Iris pigment epithelial cell (primary cell): ENCODE data around the genes RBM8A and HJV.

GRCh38 chr1:121522247-121522517 lies 337.4 kb downstream of the SRGAP2C start:
- RRBS = no CpG with 5 or more reads among the region's 3 CpGs

DNA sequence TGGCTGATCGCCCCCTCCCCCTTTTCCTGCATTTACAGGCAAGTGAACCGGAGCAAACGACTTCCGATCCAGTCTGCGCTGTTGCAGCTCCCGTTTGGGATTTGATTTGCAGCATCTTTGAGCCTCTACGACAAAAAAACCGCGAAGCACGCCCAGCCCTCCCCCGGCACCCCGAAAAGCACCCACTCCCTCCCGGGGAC lies 2.6 kb upstream of the FAM72C start:
- RRBS = no CpG with 5 or more reads among the region's 13 CpGs

DNA sequence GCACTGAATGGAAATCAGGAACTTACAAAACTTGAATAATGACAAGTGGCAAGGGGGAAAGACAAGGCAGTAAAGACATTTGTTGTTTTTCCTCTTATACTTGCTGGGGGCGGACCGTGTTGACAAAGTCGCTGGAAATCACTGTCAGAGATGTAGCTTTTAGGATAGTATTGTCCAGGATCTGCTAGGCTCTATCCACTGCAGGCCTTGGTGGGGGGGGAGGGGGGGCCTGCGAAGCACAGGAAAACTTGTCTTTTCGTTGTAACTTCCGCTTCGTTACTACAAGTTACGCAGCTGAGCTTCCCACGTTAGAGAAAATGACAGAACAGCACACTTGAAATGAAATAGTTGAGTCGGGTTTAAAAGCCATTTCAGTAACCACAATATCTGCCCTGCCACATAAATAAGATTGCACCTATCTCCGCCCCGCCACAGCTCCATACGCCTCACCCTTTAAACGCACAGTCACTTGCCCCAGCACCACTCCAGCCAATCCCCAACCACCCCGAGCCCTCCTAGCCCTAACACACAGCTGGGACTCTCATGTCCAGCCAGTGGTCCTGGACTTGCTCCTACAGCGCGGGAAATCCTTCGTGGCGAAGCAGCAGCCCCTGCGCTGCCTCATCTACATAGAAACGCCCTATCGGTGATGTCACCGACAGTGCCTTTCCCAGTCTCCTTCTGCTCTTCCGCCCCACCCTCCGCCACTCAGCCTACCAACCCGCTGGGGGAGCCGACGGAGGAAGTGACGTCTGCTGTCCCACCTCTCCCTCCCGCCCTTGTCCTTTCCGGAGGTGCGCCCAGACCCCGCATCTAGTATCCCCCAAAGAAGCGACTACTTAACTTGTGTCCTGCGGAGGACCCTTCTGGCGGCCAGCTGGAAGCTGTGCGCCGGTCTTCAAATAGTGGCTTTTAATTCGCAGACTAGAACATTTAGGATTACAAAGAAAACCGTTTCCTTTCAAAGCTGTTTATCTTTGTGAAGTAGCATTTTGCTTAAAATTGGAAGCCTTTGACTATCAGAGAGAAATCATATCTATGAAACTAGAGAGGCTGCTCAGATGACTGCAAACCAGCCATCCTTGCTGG lies 46.2 kb upstream of the PPIAL4F start:
- RRBS = no CpG with 5 or more reads among the region's 40 CpGs

DNA sequence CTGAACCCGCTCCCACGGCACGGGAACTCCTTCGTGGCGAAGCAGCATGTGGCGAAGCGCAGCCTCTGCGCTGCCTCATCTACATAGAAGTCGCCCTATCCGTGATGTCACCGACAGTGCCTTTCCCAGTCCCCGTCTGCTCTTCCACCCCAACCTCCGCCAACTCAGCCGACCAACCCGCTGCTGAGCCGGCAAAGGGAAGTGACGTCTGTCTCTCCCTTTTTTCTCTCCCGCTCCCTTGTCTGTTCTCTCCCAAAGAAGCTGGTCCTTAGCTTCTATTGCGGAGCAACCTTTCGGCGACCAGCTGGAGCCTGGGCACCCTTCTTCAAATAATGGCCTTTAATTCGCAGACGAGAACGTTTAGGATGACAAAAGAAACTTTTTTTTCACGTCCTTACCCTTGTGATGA lies 40.6 kb upstream of the PPIAL4F start:
- RRBS = no CpG with 5 or more reads among the region's 25 CpGs

DNA sequence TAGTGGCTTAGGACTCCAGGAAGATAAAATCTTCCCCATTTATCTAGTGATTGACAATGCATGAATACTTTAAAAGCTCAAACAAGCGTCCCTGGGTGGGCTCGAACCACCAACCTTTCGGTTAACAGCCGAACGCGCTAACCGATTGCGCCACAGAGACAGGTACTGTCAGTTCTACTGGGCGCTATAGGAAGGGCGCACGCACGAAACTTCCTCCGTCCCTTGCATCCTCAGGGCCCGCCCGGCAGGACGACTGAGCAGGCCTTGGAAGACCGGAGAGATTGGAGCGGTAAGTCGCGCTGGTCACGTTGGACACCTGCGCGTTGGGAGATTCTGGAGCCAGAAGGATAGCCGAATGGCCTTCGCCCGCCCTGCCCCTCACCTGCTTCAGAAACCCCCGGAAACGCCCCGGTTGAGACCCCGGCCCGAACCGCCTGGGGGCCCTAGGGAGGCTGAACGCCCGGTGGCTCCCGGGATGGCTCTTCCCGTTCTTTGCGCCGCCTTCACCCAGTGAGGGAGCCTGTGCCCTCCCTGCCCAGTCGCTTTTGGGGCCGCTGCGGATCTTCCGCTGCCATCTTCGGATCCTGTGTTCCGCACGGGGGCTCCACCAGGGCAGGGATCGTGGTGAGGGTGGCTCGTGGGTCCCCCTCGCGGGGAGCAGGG lies 25.1 kb upstream of the PPIAL4F start:
- RRBS = no CpG with 5 or more reads among the region's 49 CpGs

DNA sequence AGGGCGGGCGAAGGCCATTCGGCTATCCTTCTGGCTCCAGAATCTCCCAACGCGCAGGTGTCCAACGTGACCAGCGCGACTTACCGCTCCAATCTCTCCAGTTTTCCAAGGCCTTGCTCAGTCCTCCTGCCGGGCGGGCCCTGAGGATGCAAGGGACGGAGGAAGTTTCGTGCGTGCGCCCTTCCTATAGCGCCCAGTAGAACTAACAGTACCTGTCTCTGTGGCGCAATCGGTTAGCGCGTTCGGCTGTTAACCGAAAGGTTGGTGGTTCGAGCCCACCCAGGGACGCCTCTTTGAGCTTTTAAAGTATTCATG lies 45.5 kb upstream of the PPIAL4D start:
- RRBS = no CpG with 5 or more reads among the region's 24 CpGs

- RRBS = no CpG with 5 or more reads among the region's 27 CpGs
Measured at GRCh38 chr1:145475679-145476045, 50.3 kb upstream of the NBPF20 start.

DNA sequence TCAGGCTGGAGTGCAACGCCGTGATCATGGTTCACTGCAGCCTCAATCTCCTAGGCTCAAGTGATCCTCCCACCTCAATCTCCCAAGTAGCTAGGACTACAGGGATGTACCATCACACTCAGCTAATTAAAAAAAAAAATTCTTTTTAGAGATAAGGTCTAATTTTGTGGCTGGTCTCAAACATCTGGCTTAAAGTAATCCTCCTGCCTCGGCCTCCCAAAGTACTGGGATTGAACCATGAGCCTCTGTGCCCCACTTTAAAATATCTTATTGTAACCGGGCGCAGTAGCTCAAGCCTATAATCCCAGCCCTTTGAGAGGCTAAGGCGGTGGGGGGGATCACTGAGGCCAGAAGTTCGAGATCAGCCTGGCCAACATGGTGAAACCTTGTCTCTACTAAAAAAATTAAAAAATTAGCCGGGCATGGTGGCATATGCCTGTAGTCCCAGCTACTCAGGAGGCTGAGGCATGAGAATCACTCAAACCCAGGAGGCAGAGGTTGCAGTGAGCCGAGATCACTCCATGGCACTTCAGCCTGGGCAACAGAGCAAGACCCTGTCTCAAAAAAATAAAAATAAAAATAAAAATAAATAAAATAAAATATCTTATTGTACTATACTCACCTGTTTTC lies 48.3 kb downstream of the RNF115 start:
- RRBS = no CpG with 5 or more reads among the region's 9 CpGs

DNA sequence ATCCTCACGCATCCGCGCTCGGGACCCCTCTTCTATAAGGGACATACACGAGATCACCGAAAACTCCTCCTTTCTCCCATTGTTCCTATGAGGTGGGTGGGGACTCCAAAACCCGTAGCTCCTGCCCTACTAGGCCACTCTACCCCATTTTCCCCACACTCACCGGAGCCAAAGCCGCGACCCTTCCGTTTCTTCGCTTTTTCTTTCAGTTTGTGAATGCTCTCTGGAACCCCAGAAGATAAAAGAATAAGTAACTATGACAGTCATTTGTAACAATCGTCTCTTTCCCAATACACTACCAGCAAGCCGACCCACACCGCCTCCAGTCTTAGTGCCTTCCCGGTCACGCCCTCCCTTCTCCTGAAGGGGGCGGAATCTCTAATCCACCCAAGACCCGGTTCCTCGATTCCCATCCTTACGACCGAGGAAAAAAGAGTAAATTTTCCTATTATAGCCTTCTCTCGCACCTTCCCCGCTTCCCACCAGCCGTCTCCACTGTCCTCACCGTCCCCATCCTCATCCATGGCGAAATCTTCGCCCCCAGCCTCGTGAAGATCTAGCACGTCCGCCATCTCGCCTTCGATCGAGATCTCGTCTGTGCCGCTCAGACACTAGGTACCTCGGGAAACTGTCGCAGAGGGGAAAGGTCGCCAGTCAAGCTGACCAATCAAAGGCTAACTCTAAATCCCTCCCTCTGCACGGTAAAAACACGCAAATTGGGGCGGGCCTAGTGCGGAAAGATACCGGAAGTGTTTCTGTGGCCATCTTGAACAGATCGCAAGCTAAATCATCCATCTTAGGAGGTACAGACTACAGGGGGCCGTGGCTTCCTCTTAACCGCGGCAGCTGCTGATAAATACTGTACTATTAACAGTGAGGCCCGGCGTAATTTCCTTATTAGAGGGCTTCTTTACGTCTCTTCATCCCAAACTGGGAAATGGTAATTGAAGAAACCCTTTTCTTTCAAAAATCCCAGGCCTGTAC lies at the start of gene RBM8A:
Gene RBM8A (minus strand): TSS at position 630 of the 984 bp plus-strand sequence.
- RRBS = no CpG with 5 or more reads among the region's 51 CpGs

- RRBS = no CpG with 5 or more reads among the region's 2 CpGs
Measured at GRCh38 chr1:145959519-145960034, 1.8 kb upstream of the LIX1L start.

- RRBS = no CpG with 5 or more reads among the region's 4 CpGs
Measured at GRCh38 chr1:146021576-146022228, at the start of gene HJV. TSS of gene HJV (minus strand) at chr1:146021735.

- RRBS = no CpG with 5 or more reads among the region's 6 CpGs
Measured at GRCh38 chr1:146411788-146412489, 67.4 kb upstream of the PPIAL4H start.

- RRBS = no CpG with 5 or more reads among the region's 6 CpGs
Measured at GRCh38 chr1:146986864-146987378, 48.8 kb downstream of the NBPF12 start.

DNA sequence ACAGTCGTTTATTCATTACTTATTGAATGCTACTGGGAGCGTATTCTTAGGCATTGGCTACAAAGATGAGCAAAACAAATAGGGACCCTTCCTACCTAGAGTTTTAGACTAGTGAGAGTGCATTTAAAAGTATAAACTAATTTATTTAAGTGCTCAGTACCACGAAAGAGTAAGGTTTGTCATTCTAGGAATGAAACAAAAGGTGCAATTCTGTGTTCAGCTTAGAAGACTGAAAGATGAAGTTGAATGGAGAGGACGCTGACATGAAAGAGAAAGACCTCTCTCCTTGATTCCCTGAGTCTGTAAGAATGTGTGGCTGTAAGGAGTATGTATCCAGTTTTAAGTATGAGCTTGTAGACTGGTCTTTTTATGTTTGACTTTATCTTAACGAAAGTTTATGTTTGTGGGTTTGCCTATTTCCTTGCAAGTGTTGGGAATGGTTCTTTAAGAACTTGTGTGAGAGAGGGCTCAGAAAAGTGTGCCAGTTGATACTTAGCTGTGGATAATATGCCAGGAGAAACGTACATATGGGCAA lies 1.3 kb downstream of the CHD1L start:
- RRBS = no CpG with 5 or more reads among the region's 6 CpGs

DNA sequence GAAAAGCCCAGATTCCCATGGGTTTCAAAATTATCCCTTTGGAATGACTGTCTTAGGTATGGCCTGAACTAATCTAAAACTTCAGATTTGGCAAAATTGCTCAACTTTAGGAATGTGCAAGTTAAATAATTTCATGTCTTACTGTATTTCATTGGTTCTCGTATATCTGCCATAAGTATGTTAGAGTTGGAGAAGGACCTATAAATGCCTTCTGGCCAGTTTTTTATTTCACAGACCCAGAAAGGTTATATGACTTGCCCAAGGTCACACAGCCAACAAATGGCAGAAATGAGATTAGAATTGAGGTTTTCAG lies 27.3 kb downstream of the CHD1L start:
- RRBS = no CpG with 5 or more reads among the region's 1 CpG

DNA sequence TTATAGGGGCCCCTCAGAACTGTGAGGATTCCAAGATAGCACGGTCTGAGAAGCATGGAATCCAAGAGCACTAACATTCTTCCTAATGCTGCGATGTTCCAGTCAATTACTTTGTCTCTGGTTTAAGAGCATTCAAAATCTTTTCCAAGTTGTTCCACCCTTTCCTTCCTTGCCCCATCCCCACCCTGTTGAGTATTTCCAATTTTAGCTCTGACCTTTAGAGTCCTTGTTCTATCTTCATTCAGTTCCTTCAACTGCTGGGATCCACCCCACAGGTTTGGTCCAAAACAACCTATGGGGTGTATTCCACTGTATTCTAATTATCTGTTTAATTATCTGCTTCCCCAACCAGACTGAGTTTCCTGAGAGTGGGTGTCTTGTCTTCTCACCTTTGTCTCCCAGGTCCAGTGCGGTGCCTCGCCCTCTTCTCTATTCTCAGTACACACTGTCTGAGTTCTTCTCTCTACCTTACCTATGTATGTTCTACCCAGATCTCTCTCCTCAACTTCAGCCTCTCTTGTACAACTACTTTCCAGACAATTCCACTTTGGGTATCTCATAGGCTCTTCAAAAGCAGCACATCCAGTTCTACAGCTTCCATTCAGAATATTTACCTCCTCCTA lies 25.0 kb upstream of the BCL9 start:
- RRBS = no CpG with 5 or more reads among the region's 4 CpGs

- RRBS = no CpG with 5 or more reads among the region's 9 CpGs
Measured at GRCh38 chr1:147517734-147518115, 23.6 kb upstream of the BCL9 start.